Mesangial cell (primary cell): Measurements from ENCODE around the gene GINS2.

DNA sequence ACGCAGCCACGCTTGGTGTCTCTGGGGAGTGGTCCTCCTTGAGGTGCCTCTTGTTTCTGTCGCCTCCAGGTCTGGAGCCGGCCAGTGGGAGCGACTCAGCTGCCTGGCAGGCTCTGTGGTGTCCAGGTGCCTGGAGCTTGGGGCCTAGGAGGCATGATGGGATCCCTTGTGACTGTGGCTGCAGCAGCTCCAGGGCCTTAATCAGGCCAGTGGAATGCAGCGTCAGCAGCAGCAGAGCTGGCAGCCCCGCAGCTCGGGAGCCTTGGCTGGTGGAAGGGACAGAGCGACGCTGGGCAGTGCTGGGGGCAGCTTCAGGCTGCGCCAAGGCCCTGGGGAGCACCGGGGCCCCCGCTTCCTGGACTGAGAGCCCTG is 74.8 kb upstream of the CIBAR2 start:
- RAMPAGE, long total RNA, result no peak

GRCh38 chr16:85230454-85231437 is 118.5 kb upstream of the CIBAR2 start:
- RAMPAGE, long total RNA, result no peak

- RAMPAGE, long total RNA, result no peak
Observed at GRCh38 chr16:85309584-85309809, 197.2 kb upstream of the CIBAR2 start.

- RAMPAGE, long total RNA, result no peak
Observed at GRCh38 chr16:85371564-85372132, 241.5 kb upstream of the GSE1 start.

DNA sequence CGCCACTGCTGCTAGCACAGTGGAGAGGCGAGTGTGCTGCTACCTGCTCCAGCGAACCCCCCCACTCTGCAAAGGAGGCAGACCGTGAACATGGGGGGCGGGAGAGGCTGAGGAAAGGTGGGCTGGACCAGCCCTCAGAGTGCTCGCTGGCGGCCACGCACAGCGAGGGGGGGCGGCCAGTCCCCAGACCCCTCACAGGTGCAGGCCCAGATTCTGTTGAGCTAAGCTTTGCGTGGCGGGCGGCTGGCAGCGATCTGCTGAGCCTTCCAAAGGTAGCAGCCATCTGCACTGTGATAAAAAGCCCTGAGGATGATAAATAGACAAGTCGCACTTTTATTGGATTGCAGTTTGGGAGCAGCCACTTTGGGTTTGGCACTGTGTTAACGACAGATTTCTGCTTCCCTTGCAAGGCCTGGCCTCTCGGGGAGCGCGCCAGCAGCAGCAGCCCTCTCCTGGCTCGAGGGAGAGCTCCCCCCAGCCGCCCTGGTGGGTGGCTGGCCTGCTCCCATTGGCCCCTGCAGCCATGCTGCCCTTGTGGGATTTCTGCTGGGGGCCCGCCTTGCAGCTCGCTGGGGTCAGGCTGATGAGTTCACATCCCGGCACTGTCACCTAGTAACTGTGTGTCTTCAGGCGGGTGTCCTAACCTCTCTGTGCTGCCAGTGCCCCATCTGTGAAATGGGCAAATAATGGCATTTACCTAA is 167.7 kb upstream of the GSE1 start:
- RAMPAGE, long total RNA, result no peak

DNA sequence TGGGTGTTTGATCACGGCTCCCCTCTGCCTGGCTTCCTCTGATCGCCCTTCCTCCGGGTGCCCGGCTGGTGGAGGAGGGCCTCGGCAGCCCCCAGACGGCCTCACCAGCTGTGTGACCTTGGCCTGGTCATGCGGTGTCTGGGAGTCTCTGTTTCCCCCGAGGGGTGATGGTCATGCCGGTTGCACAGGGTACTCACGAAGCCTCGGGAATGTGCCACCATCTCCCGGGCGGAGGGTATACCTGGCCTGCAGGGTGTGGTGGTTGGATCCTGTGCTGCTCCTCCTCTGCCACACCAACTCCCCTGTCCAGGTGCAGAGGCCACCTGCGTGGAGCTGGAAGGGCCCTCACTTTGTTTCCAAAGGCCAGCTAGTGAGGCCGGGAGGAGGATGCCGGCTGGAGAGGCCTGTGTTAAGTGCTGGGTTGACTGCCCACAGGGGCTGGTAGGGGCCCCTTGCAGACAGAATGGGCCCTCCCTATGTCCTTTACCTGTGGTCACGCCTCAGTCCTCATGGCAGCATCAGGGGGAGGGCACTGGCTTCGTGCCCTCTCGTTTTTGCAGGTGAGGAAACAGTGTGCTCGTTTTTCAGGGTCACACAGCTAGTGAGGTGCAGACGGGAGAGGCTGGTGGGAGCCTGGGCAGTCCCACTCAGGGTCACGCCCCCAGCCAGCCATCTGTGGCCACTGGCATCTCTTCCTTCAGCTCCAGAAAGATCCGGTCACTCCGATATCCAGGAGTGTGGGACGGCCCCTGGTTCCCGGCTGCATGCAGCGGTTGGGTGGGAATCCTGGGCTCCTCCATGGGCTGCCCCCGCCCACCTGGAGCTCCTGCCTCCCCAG is 148.5 kb upstream of the GSE1 start:
- RAMPAGE, long total RNA, result no peak

- RAMPAGE, long total RNA, result no peak
Observed at GRCh38 chr16:85562029-85563183, 50.7 kb upstream of the GSE1 start.

GRCh38 chr16:85564242-85565106 is 48.6 kb upstream of the GSE1 start:
- RAMPAGE, long total RNA, result no peak

- RAMPAGE, long total RNA, result no peak
Observed at GRCh38 chr16:85586761-85587440, 26.2 kb upstream of the GSE1 start.

- RAMPAGE, long total RNA, result no peak
Observed at GRCh38 chr16:85590033-85590434, 23.1 kb upstream of the GSE1 start.

DNA sequence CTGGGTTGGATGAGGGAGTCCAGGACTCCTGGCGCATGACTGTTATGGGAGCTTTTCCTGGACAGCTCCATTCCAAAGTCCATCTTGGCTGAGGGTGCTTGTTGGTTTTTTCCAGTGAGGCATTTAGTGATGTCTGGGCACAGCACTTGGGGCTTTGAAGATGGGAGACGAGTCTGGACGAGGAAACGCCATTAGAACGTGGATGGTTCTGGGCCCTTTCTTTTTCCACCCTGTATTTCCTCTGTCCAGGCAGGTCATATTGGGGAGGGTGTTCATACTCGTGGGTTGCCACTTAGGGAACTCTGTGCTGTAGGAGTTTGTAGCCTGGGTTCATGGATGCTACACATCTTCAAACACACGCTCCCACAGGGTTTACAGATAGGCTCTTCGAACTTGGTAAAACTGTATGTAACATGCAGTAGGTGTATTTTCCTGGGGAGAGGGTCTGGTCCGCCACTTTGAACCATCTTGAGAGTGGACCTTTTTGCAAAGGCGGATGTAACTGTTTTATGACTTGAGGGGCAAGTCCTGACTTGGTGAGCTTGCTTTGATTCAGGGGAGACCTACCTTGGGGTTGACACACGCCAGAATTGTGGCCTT is 9.1 kb downstream of the GSE1 start:
- RAMPAGE, long total RNA, result no peak

GRCh38 chr16:85657033-85657694 is 31.6 kb downstream of the GINS2 start:
- RAMPAGE, long total RNA, result no peak

DNA sequence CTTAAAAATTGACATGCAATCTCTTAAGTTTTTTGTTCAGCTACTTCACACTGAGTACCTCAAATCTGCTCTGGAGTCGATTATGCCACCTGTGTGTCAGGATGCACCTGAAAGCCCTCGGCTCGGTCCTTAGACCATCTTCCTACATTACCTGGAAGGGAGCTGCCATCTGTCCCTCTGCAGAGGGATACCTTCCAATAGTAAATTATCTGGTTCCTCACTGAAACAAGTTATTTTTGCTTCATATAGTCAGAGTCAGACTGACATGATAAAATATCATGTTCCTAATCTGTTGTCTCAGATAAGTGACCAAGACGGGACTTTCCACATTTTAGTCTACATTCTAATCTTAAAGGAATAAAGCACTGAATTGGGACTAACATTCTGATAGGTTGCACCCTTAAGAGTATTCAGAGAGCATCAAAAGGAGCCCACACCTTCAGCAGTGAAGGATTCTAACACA is 13.6 kb downstream of the GINS2 start:
- RAMPAGE, long total RNA, result no peak

DNA sequence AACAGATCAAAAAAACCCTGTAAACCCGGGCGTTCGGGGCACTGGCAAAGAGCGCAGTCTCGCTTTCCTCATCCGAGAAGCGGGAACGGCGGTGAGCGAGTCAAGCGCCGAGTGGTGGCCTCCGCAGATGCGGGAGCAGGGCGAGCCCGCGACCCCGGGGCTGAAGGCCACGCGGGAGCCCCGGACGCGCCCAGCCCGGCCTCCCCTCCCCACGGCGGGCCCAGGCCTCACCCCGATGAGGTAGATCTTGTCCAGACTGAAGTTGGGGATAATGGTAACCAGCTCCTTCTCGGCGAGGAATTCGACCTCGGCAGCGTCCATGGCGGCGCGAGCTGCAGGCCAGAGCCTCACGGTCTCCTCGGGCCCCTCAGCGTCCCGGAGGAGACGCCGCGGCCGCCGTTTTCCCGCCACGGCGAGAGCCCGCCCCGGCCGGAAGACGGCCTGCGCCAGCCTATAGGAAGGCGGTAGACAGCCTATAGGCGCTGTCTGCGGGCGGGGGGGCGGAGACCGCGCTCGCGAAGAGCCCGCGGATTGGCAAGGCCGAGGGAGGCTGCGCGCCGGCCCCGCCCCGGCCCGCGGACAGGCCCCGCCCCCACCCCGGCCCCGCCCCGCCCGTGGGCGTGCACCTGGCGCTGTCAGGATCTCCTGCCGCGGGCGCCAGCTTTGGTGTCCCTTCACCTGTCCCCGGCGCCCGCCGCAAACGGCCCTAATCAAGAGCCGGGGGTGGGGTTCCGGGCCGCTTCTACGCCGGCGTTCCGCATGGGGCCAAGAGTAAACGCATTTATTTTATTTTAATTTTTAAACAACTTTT is at the start of gene GINS2:
Gene GINS2, minus strand, starts transcription at position 377 of the 811 bp plus-strand sequence.
- RAMPAGE, long total RNA, result start-site peak on the minus strand centred at position 386 of the sequence, 52 bp wide, 865 reads

DNA sequence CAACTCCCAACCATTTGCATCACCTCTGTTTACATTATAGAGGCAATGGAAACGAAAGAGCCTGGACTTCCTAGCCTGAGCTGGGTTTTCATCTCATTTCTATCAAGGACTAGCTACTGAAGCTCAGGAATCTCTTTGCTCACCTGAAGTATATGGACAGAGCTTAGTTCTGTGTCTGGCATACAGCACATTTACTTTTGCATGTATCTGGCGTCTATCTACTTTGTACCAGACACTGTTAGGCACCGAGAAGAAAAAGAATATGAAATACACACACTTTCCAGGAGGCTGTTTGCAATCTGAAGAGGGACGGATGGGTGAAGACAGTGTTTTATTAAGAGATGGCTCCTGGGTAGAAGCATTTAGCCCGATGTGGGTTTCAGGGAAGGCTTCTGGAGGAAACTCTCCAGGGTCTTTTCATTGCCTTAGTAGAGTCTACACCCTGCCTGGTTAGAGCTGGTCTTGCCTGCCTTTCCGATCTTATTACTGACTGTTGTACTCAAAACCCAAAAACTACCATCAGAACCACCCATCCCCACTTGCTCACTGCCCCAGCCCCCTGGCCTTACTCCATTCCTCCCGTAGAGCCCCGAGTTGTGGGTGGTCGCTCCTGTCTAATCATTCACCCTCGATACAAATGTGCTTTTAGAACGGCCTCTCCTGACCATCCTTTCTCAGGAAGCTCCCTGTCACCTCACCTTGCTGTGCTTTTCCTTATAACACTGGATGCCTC is 2.3 kb downstream of the COX4I1 start:
- RAMPAGE, long total RNA, result no peak

DNA sequence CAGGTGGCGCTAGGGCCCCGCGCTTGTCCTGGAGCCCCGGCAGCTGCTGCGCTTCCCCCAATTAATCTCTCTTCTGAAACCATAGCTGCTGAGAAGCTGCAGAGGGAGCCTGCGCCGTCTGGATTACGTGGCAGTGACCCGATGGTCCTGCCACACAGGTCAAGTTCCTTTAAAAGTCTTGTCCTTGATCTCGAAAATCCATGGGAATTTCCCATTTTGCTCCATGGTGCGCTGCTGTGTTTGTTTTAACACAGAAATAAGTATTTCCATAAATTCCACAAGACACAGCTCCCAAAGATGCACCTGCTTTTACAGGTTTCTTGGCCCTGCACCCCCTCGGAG is 22.0 kb downstream of the COX4I1 start:
- RAMPAGE, long total RNA, result no peak

GRCh38 chr16:85899879-85900843 is 1.2 kb downstream of the IRF8 start:
- RAMPAGE, long total RNA, result no peak

DNA sequence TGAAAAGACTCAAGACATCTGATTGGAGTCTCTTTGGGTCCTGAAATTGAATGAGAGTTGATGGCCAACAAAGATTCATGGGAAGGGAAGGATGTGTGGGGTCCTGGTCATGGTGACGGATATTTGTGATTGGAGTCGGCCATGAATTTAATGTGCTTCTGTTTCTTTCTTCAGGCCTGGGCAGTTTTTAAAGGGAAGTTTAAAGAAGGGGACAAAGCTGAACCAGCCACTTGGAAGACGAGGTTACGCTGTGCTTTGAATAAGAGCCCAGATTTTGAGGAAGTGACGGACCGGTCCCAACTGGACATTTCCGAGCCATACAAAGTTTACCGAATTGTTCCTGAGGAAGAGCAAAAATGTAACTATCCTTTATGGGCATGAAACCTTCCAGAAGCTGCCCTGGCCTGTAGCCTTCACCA is 9.9 kb downstream of the IRF8 start:
- RAMPAGE, long total RNA, result no peak

DNA sequence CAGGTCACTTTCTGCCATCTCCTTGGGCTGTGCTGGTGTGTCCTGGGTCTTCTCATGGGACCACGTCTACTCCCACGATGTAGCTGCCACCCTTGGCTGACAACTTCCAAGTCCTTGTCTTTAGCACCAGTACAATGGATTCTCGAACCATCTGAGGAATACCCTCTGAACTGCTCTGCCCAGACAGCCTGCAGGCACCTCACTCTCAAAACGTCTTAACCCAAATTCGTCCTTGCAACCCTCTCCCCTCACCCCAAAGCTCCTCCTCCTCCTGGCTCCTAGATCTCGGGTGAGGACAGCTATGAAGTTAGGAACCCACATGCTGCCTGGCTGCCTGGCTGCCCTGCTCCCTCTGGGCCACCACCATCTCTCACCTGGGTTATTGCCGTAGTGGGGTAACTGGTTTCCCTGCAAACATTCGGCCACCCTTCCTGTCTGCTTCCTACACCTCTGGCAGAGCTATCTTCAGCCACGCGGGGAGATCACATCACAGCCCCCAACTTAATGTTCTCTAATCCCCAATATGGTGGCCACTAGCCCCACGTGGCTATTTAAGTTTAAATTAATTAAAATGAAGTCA is 47.3 kb downstream of the IRF8 start:
- RAMPAGE, long total RNA, result no peak

- RAMPAGE, long total RNA, result no peak
Observed at GRCh38 chr16:85974668-85975712, 76.0 kb downstream of the IRF8 start.